ENCODE results near the genes IQCA1, ACKR3 and COPS8.

DNA sequence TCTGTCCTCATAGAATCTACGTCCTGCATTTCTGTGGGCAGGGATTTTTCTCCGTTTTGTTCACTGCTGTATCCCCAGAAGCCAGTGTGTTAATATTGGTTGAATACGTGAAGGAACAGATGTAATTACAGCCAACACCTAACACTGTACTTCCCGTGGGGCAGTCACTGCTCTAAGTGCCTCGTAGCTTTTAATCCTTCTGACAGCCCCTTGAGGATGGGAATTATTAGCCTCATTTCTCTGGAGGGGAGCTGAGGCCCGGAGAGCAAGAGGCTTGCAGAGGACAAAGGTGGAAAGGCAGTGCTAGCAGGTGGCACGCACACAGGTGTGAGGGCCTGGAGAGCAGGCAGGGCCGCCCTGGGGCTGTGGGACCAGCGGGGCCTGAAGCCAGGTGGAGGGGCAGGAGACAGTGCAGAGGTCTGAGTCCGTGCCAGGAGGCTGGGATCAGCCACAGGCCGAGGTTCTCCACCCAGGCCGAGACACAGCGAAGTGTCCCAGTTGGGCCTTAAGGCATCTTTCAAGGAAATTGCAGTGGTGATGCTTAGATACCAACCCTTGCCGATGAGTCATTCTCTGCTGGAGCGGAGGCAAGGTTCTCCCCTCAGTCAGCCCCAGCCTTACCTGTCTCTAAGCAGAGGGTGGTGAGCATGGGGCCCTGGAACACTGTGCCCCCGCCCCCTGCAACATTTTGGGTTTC is 122.8 kb downstream of the GBX2 start:
- PRO-cap, 2 experiments: no peak in any of the 2 experiments

DNA sequence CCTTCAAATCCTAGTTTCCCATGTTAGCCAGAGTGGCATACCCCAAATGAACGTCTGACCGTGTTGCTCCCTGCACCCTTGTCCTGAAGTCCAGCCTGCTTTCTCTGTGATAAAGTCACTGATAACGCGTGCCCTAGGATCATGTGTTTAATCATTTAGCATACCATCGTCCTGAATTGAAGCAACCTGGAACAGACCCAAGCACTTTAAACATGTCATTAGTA is 2.9 kb downstream of the ASB18 start:
- PRO-cap, 2 experiments: no peak in any of the 2 experiments

DNA sequence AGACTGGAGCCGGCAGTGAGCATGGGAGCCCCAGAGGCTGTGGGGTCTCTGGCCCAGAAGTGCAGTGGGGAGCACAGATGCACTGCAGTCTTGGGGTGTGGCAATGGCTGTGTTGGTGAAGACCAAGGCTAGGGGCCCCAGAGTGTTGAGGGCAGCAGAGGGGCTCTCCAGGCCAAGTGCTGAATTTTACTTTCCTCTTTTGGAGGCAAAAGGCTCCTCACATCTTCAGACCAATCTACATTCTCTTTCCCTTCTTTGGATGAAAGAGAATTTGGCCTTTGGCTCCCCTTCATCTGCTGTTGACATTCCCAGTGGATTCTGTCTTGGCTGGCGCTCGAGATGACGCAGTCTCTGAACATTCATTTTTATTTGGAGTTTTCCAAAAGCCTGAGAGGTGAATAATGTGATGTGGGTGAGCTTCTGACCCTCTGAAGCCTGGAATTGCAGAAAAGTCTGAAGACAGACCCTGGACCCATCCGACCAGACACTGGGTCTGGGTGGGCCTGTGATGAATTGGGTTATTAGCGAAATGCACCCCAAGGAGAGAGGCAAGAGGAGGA is 70.2 kb upstream of the ASB18 start:
- PRO-cap, 2 experiments: no peak in any of the 2 experiments

GRCh38 chr2:236507138-236507972 is at the start of gene IQCA1:
TSS of gene IQCA1 (minus strand) at chr2:236507476.
- PRO-cap, 2 experiments: no peak in any of the 2 experiments

DNA sequence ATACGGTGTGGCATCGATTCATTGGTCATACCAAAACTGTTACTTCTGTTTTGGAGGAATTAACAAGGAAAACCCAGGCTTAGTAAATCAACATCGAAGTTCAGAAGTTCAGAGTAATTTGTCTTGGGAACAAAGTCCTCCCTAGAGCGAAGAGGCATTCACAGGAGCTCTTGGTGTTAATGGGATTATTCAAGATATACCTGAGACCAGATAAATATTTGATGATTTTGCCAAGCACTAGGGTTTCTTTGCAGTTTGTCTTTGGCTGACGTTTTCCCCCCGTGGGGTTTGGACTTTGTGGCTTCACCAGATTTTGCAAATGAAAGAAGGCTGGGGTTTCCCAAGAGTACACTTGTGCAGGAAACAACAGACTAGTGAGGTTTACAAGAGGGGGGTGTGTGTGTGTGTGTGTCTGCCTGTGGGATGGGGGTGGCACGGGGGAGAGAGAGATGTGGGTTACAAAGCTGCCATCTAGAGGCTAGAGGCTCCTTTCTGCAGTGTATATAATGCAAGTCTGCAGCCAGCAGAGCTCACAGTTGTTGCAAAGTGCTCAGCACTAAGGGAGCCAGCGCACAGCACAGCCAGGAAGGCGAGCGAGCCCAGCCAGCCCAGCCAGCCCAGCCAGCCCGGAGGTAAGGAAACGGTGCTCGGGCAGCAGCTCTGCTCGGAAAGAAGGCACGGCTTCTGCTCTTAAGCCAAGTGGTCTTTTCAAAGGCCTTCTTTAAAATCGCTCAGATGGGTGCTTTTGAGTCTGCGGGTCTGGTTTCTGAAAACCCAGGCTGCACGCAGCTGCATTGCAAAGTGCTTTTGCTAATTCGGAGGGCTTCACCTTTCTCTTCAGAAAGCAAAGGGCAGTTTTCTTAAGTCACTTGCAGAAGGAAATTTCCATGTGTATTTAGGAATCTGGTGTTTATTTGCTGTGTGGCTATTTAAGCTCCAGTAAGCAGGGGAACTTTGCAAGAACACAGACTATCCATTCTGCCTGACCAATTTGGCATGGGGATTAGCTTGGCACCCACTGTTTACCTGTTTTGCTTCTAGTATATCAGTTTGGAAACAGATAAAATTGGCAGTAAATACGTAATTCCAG is at the start of gene ACKR3:
Gene ACKR3, plus strand, starts transcription at position 533 of the 1,090 bp plus-strand sequence.
- PRO-cap, 2 experiments: no peak in any of the 2 experiments

DNA sequence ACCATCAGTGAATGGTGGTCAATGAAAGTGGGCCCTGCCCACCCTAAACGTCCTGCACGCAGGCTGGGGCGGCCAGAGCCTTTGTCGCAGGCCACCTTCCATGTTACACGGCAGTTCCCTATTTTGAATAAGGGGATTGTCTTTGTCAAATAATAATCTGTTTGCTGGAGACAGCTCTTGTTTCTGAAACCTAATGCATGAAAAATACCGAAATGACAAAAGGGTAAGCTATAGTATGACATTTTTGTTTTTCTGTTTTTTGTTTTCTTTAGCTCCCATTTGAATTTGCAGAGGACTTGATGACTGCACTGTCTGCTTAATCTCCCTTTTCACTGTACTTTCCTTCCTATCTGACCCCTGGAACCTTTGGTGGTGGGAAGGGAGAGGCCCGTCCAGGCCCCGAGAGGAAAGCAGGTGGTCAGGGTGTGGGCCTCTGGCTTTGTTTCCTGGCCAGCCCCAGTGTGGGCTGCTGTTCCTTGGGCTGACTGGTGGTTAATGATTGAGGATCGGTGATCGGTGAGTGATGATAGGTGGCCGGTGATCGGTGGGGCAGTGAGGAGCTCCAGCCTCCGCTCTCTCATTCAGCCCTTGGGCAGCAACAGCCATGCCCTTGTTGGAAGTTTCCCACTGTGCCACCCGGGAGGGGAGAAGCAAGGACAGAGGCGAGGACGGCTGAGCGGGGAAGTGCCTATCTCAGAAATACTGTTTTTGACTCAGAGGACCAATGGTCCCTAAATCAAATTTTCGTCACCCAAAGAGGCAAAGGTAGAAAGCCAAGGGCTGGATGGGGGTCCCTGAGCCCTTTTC is 7.2 kb downstream of the ACKR3 start:
- PRO-cap, 2 experiments: no peak in any of the 2 experiments

- PRO-cap, 2 experiments: no peak in any of the 2 experiments
Measured at GRCh38 chr2:236661017-236662201, 91.8 kb downstream of the ACKR3 start.

DNA sequence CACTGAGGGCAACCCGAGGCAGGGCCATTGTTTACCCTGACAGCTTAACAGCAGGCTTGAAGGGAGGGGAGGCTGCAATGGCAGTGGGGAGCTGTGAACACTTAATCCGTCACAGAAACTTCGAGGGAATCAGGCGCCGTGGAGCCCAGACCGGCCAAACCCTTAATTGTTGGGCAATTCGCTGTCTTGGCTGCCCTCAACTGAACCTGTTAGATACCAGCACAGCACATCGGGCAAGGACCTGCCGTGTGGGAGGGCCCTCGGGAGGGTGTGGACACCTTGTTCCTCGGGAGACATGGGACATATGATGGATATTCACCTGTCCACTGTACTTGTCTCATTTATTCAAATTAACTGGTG is 146.0 kb downstream of the ACKR3 start:
- PRO-cap, 2 experiments: no peak in any of the 2 experiments

GRCh38 chr2:236776460-236776982 is 206.9 kb downstream of the ACKR3 start:
- PRO-cap, 2 experiments: no peak in any of the 2 experiments

DNA sequence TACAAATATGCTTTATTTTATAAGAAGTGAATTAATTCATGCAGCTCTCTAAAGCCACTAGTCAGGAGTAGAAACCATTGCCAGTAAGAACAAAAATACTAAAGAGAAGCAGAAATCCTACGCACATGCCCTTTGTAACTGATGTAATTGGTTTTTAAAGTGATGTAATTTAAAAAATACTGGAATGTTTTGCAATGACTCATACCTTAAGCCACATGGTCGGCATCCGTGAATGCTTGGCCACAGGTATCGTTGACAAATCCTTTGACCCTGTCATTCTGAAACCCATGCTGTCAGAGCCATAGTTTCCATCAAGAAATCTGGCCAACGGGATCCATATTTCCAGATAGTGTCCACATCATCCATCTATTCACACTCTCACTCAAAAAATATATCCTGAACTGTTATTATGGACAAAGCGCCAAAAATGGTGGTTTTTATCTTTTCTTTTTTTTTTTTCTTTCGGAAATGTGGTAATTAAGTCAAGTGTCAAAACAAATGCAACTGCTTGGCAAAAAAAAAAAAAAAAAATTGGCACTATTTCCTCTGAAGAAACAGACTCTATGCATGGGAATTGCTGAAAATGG is 213.4 kb downstream of the ACKR3 start:
- PRO-cap, 2 experiments: no peak in any of the 2 experiments

DNA sequence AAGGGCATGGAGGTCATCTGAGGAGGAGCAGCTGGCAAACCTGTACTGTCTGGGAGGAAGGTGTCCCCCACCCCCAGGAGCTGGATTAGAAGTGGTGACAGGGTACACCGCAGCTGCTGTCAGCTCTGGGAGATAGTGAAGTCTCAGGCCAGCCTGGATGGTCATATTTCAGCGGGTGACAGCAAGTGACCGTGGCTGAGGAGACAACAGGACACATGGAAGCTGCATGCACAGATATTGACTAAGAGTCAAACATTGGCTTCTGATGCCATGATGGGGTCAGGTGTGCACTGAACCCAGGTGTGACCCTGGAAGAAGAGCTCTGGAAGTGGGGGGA is 250.7 kb downstream of the ACKR3 start:
- PRO-cap, 2 experiments: no peak in any of the 2 experiments

DNA sequence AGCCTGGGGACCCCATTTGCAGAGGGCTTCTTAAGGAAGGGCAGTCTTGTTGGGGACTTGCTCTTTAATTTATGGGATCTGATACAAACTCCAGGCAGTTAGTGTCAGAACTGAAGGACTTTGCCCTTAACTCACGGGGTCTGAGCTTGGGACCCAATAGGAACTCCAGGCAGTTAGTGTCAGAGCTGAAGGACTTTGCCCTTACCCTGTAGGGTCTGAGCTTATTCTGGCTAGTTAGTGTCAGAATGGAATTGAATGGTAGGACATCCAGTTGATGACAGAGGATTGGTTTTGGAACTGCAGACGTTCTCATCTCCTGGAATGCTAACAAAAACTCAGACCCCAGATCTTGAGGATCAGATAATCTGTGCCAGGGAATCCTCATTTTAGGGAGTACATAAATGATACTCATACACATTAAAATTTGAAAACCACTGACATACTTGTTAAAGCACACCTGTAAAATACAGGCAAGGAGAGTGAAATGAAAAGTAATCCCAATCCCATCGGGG is 256.8 kb upstream of the COPS8 start:
- PRO-cap, 2 experiments: no peak in any of the 2 experiments

- PRO-cap, 2 experiments: no peak in any of the 2 experiments
Measured at GRCh38 chr2:236830884-236831321, 254.8 kb upstream of the COPS8 start.

DNA sequence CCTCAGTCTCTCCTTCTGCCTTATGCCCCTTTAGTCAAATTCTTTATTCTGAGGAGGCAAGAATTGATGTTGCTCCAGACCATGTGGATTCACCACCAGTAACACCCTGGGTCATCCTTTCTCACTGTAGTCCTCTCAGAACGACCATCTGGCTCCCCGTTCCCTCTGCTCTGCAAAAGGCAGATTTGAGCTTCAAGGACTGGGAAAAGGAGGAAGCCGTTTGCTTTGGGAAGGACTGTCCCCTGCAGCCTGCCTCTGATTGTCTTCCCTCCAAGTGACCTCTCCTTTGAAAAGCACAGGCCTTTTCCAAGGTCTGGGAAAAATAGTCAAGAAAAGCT is 130.2 kb upstream of the COPS8 start:
- PRO-cap, 2 experiments: no peak in any of the 2 experiments

DNA sequence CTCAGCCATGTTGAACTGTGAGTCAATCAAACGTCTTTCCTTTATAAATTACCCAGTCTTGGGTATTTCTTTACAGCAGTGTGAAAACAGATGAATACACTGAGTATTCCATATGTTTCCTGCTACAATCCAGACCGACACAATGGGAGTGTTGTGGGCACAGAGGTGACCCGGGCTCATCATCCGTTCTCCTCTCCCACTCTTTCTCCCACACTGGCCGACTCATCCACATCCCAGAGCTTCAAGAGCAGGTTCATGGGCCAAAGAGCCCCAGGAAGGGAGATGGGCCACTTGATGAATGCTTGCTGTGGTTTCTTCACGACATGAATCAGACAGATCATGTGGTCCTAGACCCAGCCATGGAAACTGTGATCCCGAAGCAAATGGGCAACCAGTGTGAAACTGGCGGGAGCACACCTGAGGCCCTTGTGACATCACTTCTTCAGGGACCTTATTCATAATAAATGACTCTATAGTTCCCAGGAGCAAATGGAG is 4.1 kb upstream of the COPS8 start:
- PRO-cap, 2 experiments: no peak in any of the 2 experiments

GRCh38 chr2:237084983-237086083 is at the start of gene COPS8:
TSS of gene COPS8 (plus strand) at chr2:237085889.
- PRO-cap, 2 experiments: peak in 2 of 2 experiments; most common plus-strand start chr2:237085908 (in 2); most common minus-strand start chr2:237085821 (in 2)

GRCh38 chr2:237143532-237144076 is 57.9 kb downstream of the COPS8 start:
- PRO-cap, 2 experiments: no peak in any of the 2 experiments

DNA sequence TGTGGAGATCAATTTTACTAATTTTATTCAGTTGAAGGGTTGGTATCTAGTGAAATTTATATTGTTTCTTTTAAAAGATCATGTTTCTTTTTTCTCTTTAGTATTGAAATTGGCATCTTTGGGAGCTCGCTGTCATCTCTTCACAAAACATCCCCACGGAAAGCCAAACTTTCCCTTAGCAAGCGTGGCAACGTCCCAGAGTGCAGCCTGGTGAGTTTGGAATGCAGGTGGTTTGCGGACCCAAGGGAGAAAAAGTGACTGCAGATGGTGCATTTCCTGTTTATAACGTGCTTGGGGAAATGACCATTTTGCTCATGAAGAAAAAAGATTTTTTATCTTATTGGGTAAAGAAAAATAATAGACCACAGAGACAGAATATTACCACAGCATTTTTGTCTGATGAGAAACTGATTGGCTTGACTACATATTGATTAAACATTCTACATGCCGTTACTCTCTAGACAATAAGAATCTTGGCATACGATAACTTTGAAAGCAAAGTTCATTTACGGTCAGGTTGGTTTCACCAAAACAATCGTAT is 136.4 kb downstream of the COPS8 start:
- PRO-cap, 2 experiments: no peak in any of the 2 experiments

- PRO-cap, 2 experiments: no peak in any of the 2 experiments
Measured at GRCh38 chr2:237310349-237310655, 103.7 kb downstream of the COL6A3 start.

DNA sequence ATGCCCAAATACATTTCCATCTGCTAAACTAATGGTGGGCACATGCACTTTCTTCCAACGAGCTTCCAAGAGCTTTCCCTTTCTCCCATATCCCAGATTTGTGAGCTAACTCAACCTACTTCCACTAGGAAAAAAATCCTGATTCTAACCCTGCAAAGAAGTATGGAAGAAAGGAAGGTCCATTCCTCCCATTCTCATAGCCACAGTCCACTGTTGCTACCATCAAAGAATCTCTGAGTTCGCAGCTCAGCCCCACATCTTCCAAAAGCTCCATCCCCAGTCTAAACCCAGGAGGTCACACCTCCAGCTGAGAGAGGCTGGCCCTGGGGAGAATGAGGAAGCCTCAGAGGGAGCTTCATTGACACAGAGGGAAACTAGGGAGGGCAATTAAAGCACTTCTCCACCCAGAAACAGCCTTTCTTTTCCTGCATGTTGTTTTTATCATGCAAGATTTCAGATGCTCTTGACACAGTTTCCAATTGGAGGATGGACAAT is 51.5 kb downstream of the COL6A3 start:
- PRO-cap, 2 experiments: no peak in any of the 2 experiments

All from Colon Carcinoma Metastatic in the Lung (tissue), 2 donors.